H4 (cell line): ENCODE data around the genes SULT4A1 and SAMM50.

DNA sequence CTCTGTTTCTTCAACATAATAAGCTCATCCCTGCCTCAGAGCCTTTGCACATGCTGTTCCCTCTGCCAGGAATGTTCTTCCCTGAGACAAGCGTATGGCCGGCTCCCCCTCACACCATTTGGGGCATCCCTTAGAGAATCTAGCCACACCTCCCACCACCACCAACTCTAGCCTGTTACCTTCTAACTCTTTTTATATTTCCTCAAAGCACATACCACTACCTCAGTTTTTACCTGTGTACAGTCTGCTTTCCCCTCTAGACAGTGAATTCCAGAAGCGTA is 75.0 kb upstream of the ARFGAP3 start:
- RAMPAGE, long total RNA = no peak

- RAMPAGE, long total RNA = no peak
Observed at GRCh38 chr22:42947611-42948017, 67.3 kb downstream of the PACSIN2 start.

GRCh38 chr22:42951154-42952228 is 63.5 kb downstream of the PACSIN2 start:
- RAMPAGE, long total RNA = no peak

DNA sequence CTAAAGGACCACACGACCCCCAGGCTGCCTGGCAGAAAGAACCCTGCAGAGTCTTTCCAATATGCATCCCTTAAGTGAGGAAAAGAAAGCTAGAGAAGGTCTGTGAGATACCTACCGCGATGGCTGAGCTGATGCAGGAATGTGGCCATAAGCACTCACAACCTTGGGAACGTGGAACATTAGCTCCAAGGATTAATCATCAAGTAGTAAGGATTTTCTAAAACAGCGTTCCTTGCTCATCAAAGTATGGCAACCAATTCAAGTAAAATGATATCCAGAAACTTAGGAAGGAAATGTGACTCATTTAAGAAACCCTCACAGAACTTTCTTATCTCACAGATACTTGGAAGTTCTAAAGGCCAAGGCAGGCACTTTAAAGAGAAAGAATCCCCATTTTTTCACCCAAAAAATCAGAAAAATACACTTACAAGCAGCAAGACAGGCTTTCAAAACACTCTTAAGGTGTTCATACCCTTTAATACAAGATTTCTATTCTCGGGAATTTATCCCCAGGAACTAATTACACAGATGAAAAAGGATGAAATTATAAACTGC is 12.7 kb downstream of the PACSIN2 start:
- RAMPAGE, long total RNA = no peak

GRCh38 chr22:43128663-43129758 is 14.2 kb downstream of the MCAT start:
- RAMPAGE, long total RNA = no peak

DNA sequence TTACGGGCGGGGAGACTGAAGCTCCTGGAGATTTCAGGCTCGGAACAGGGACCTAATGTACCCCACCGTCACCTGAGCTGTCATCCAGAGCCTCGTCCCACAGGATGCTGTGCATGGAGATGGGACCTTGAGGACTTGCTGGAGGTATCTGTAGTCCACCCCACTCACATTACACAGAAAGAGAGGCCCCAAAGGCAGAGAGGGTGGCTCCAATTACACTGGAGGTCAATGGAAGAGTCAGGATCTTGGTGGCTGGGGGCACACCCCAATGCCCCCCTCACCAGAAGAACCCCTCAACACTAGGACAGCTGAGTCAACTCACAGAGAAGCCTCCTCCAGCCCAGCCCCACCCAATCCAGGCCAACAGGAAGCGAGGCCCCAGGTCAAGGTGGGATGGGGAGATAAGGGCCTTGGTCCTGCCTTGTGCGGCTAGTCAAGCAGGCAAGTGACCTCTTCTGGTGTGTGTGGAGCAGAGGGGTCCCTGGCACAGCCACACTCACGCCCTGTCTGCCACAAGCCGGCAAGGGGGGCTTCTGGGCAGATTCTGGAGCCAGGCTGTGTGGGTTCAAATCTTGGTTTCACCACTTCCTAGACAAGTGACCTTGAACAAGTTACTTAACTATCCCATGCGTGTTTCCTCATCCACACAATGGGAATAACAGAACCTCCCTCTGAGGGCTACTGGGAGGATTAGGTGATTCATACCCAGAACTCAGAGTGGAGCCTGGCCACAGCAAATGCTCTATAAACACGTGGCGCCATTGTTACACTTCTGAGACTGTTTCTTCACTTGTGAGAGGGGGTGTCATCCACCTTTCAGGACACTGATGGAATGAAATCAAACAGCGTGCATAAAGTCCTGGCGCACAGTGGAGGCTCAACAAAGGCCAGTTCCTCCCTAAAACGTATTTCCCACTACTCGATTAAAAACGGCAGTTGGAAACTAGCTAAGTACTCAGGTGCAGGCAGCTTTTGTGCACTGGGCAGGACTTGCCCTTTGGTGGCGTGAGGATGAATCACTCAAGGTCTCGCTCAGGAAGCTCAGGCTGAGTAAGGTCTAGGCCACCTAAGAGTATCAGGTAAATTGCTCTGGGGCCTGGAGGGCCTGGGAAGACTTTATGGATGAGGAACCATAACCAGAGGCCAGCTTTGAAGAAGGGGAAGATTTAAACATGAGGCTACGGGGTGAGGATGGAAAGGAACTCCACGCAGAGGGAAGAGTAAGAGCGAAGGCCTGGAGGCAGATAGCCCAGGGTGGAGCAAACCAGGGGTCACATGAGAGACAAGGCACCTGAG is 3.2 kb downstream of the TTLL12 start:
- RAMPAGE, long total RNA = no peak

DNA sequence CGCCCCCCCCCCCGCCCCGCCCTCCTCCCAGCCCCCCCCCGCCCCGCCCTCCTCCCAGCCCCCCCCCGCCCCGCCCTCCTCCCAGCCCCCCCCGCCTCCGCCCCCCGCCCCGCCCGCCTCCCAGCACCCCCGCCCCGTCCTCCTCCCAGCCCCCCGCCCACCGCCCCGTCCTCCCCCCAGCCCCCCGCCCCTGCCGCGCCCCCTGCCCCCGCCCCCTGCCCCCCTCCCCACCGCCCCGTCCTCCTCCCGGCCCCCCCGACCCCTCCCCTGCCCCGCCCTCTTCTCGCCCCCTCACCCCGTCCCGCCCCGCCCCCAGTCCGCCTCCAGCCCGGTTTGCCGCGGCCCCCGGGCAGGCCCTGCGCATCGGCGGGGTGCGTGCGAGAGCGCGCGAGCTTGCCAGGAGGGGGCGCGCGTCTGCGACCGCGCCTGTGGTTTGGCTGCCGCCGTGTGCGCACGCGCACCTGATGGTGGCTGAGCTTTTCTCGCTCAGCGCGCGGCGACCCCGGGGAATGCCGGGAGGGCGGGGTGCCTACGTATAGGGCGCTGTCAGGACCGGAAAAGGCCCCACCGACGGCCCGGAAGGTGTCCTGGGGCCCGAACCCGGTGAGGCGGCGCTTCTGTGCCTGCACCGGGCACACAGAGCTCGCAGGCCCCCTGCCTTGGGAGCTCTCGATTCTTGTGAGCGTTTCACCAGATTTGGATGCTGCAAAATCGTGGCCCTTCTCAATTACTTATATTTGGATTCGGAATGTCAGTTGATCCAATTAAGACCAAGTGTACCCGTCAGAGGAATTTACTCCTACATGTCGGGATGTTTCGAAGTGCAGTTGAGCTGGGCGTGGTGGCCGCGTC is 471 bp upstream of the TTLL12 start:
- RAMPAGE, long total RNA = no peak

DNA sequence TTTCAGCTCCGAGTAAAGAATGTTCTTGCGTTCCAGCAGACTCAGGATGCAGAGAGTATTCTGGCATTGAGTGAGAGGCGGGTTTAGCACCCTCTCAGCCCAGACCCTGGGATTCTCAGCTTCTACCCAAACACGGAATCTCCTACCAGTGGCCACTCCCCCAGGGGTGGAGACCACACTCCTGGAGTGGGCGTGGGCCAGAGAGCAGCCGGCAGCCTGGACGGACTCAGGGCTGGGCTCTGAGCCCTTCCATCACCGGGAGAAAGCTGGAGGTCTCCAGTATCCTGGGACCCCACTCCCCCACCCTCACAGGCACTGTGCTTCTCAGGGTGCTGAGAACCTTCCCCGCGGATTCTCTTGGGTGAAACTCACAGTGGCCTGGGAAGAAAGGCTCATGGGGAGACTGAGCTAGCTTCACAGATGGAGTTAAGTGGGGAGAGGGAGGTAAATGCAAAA is 26.2 kb upstream of the TTLL12 start:
- RAMPAGE, long total RNA = no peak

DNA sequence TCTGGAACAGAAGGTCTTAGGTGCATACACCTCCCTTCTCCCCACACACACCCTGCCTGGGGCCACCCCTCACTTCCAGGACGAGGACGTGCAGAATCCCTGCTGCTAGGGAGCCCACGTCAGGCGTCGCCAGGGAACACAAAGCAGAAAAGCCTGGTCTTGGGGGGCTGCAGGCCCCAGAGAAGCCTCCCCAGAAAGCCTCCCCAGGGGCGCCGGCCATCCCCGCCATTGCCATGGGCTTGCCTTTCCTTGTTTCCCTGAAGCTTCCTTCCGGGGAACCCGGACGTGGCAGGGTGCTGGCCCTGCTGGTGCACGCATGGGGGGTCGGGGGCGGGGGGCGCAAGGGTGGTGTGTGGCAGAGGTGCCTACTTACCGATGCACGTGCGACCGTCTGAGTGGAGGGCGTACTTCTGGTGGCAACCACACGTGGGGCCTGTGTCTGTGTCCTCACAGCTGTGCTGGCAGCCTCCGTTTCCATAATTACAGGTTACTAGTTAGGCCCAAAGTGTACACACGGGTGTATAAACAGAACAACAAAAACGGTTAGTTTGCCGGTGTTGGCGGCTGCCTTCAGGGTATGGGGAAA is 71.0 kb upstream of the TTLL12 start:
- RAMPAGE, long total RNA = no peak

- RAMPAGE, long total RNA = no peak
Observed at GRCh38 chr22:43726326-43726858, 85.7 kb downstream of the EFCAB6 start.

DNA sequence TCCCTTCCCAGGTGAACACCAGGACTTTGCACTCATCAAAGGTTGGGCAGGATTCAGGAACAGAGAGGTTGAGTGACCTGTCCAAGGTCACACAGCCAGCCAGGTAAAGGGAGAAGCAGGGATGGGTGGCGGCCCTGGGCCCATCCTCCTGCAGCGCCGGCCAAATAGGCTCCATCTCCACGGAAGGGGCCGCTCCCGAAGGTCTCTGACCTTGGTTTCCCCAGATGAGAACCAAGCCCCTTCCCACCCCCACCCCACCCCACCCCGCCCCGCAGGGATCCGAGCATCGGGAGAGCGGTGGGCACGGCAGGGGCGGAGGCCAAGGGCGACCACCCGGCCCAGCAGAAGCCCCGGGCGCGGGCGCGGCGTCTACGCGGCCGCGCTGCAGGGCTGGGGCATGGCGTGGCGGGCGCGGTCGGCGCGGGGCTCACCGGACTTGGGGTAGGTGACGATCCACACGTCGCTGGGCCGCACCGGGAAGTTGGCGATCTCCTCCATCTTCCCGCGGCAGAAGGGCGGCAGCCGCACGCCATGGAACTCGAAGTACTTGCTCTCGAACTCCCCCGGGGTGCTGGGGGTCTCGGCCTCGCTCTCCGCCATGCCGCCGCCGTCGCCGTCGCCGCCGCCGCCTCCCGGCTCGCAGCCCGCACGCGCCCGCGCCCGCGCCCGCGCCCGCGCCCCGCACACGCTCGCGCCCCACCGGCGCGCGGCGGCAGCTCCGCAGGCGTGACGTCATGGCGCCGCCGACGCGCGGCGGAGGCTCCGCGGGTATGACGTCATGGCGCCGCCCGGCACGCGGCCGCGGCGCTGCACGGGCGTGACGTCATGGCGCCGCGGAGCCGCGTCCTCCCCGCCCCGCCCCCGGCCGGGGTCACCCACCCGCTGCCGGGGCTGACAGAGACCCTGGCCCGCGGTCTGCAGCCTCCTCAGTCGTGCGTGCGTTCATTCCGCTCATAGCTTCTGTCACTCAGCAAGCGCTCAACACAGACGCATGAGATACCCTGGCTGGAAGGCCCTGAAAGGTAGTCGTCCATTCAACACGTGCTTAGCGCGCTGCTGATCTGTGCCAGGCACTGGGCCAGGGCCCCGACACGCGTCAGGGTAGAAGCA is at the start of gene SULT4A1:
Gene SULT4A1 (minus strand): TSS at position 731 of the 1,110 bp plus-strand sequence.
- RAMPAGE, long total RNA = no peak

- RAMPAGE, long total RNA = no peak
Observed at GRCh38 chr22:43921476-43921951, 2.1 kb upstream of the PNPLA3 start.

- RAMPAGE, long total RNA = no peak
Observed at GRCh38 chr22:43925140-43926028, 1.8 kb downstream of the PNPLA3 start.

DNA sequence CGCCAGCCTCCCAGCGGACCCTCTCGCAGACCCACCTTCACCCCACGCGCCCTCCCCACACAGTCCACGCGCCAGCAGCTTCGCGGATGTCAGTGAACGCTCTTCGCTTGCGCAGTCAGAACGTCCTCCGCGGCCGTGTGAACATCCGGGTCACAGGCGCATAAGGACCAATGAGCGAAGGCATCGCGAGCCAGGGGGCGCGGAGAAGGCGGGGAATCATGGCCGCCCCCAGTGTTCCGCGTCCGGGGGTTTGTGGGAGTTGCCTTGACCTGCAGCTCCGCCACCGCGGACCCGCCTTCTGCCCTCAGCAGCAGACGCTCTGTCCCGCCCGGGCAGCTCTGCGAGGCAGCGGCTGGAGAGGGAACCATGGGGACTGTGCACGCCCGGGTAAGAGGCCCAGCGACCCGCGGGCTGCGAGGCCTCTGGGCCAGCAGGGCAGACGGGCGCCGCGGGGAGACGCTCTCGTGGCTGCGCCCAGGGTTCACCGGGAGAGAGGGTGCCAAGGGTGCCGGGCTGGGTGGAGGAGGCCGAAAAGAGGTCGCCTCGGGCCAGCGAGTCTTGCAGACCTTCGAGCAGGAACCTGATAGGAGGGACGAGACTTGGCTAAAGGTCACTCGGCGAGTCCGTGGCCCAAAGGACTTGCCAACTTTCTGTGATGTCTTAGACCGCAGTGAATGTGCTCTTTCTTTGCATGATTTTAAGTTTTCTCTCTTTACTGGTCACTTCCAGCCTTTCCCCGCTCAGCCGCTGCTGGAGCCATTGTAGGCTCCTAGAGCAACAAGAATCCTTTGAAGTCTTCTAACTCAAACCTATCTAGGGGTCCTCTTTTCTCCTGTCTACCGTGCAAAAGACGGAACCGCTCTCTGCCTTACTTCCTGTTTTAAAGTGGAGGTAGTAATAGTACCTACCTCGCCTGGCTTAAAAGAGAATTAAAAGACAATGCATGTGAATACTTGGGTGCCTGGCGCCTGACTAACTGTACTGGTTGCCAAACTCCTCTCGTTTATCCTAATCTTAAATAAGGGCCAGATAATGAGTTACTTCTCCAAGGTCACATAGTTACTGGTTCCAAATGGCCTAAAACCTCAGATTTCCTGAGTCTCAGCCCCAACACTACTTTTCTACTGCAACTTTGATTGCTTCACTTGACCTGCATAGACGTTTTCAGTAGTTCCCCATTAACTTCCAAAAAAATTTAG is at the start of gene SAMM50:
Gene SAMM50 (plus strand): TSS at position 231 of the 1,199 bp plus-strand sequence.
- RAMPAGE, long total RNA = no peak

- RAMPAGE, long total RNA = no peak
Observed at GRCh38 chr22:43995882-43996909, 27.9 kb upstream of the PARVB start.

GRCh38 chr22:44057304-44057785 is 33.2 kb downstream of the PARVB start:
- RAMPAGE, long total RNA = no peak

DNA sequence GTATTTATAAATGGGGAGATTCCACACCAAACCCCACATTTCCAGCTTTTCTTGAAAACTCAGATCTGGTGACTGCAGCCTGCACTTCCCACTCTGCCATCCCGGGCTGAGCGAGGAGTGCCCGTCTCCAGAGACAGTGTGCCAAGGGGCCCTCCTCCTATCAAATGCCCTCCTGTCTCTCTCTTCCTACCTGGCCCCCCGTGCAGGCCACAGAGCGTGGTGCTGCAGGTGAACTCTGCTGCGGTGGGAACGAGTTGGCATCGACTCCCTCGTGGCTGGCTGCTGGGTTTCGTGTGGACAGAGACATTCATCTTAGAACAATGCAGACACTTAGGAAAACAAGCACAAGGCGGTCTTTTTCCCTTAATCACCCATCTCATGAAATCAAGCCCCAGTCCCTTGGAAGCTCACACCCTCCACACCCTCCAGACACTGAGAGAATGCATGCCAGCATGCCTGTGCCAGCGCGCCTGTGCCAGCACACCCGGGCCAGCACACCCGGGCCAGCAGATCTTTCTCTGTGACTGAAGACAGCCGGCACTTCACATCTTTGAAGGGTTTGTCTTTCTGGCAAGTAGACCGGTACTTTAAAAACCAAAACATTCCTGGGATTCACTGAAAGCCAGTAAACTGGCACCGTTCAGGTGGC is 65.0 kb downstream of the PARVB start:
- RAMPAGE, long total RNA = no peak

- RAMPAGE, long total RNA = no peak
Observed at GRCh38 chr22:44188026-44188313, 7.2 kb downstream of the PARVG start.

GRCh38 chr22:44291905-44292372 is 20.8 kb downstream of the SHISAL1 start:
- RAMPAGE, long total RNA = no peak

- RAMPAGE, long total RNA = no peak
Observed at GRCh38 chr22:44360615-44361428, 48.1 kb upstream of the SHISAL1 start.